Hair follicle dermal papilla cell (primary cell): ENCODE results near the genes ZNF304, ZNF17, ZNF530, ZNF814 and ZNF418.

DNA sequence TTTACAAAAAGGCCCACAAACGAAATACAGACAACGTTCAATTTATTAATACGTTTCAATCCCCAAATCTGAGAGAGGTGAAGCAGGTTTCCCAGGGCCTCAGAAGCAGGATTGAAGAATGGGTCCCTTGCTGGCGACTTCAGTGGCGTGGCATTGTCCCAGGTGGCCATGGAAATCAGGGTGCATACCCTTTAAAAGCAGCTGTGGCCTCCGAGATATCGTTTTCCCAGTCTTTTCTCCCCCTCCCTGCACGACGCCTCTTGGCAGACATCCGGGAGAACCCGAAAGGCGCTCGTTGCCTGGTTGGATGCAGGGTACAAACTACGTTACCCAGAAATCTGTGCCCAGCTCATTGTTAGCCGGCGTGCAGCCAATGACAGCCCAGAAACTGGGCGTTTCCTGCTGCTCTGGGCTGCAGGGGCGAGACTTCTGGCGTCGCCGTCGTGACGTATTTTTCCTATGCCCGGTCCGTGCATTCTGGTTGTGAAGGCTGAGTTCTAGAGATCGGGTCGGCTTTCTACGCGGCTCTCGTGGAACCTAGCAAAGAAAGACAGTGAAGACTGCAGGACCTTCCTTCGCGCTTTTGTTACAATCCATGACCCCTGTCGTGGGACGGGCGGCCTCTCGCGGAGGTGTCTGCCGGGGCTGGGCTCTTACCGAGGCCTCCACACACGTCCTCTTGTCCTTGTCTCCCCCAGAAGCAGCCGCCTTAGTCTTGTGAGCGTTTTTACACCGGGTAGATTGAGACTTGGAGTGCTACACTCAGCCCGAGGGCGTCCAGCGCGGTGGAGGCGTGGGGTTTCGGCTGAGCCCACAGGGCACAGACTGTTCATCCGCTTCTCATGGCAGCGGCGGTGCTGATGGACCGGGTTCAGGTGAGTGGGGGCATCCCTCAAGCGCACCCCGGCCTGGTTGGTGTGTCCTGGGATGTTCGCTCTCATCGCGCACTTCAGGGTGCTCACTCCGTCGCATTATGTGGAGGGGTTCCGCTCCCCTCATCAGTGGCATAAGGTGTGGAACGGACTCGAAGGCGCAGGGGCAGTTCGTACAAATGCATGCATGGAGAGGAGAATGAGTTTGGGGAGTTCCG, at the start of gene ZNF304:
ZNF304 (plus strand) TSS at position 449 of the 1,090 bp plus-strand sequence.
- CAGE, long polyA plus RNA, result no peak

DNA sequence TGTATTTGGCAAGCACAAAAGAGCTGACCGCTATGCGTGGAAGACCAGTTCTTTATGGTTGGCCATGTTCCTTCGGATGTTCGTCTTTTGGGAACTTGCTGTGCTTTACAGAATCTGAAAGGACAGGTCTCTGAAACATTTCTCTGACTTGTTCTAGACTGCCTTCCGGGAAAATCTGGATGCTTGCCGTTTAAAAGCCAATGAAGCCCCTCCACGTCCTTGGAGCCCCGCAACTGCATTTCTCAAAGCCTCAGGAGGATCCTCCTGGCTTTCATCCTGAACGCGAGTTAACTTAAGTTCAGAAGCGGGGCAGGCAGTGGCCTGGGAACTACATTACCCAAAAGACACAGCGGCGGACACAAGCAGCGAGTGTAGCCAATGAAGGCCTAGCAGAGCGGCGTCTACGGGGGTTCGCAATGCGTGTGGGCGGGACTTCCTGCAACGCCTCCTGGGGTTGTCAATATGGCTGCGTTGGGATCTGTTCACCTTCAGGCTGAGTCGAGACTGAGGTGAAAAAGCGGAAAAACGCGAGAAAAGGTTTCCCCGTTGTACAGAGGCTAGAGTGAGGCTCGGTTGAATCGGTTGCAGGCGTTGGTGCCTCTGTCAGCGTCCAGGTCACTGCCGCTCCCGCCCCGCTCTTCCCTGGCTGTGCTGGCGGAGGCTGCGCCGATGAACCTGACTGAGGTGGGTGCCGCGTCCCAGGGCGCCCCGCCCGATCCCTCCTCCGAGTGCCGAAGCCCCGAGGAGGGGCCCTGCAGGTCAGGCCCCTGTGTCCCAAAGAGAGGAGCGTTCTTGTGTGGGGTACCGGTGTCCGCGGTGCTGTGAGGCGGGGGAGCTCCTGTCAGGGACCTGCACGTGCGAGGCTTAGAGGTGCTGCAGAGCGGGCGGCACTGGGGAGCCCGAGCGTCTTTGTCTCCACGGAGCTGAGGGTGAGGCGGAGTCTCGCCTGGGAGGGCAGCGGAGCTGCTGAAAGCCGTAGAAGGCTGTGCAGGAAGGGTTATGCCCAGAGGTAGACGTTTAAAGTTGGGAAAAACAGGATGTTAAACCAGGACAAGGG, at the start of gene ZNF17:
ZNF17 (plus strand) TSS at position 439 of the 1,057 bp plus-strand sequence.
- CAGE, long polyA plus RNA, result no peak

DNA sequence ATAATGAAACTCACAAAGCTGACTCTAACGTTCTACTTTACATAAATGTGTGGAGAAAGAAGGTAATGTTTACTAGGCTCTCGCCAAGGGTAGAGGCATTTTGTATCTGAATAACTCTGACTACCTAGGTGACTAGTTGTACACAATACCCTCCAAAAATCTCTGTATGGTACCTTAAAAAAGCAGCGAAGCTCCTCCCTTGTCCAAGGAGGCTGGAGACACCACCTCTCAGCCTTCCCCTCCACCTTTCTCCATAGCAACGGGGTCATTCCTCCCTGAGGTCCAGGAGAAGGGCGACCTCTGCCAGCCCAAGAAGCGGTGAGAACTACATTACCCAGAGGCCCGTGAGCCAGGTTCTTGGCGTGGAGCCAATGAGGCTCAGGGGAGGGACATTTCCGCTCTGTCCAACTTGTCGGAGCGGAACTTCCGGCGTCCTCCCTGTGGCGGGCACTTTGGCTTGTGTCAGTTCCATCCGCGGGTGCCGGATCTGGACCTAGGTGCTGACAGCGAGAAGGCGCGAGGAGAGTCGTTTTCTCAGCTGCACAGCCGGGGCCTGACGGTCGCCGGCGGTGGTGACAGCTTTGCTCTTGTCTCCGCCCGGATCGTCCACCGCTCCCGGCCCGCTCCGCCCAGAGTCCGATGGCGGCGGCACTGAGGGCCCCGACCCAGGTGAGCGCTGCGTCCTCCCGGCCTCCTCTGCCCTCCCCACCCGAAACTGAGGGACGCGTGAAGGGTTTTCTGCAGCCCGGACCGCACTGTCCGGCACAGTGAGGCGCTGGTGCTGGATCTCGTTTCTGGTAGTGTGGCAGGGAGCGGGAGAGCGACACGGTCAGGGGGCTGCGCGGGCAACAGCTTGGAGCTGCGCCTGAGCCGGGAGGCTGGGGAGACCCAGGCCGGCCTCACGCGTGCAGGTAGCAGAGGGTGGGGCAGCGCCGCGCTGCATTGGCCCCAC, at the start of gene ZNF530:
ZNF530 (plus strand) TSS at position 420 of the 952 bp plus-strand sequence.
- CAGE, long polyA plus RNA, result no peak

- CAGE, long polyA plus RNA, result no peak
Observed at GRCh38 chr19:57664693-57665203, 4.0 kb upstream of the ZSCAN4 start.

DNA sequence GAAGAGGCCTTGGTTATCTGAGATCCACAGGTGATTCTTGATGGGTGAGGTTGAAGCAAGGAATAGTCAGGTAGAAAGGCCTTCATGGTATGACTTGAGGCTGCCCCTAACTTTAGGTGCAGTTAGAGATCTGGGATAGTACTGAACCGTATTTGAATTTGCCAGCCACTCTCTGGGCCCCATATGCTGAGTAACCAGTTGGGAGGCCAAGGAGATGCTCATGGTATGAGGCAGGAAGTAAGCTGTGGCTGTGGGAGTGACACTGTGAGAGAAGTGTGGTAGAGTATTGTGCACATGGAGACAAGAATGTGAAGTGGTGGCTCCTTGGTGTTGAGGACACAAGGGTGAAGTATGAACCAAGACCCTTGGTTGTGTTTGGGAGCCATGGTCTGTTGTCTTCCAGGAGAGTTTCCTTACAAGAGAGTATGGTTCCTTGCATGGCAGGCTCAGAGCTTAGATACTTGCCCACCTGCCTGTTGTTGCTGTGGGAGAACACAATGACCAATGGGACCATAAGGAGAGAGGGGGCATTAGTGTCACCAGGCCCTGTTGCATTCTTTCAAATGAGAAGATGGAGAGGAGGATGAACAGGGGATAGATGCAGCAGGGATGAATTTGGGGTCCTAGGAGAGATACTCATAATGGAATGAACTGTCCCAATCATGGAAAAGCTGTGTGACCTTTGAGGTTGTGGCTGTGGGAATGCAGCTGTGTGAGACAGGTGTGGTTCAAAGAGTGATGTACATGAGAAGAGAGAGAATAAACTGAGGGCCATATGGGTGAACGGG, 2.5 kb downstream of the ZNF551 start:
- CAGE, long polyA plus RNA, result no peak

GRCh38 chr19:57812161-57812684, 2.5 kb downstream of the ZNF552 start:
- CAGE, long polyA plus RNA, result no peak

GRCh38 chr19:57813864-57814356, 803 bp downstream of the ZNF552 start:
- CAGE, long polyA plus RNA, result no peak

DNA sequence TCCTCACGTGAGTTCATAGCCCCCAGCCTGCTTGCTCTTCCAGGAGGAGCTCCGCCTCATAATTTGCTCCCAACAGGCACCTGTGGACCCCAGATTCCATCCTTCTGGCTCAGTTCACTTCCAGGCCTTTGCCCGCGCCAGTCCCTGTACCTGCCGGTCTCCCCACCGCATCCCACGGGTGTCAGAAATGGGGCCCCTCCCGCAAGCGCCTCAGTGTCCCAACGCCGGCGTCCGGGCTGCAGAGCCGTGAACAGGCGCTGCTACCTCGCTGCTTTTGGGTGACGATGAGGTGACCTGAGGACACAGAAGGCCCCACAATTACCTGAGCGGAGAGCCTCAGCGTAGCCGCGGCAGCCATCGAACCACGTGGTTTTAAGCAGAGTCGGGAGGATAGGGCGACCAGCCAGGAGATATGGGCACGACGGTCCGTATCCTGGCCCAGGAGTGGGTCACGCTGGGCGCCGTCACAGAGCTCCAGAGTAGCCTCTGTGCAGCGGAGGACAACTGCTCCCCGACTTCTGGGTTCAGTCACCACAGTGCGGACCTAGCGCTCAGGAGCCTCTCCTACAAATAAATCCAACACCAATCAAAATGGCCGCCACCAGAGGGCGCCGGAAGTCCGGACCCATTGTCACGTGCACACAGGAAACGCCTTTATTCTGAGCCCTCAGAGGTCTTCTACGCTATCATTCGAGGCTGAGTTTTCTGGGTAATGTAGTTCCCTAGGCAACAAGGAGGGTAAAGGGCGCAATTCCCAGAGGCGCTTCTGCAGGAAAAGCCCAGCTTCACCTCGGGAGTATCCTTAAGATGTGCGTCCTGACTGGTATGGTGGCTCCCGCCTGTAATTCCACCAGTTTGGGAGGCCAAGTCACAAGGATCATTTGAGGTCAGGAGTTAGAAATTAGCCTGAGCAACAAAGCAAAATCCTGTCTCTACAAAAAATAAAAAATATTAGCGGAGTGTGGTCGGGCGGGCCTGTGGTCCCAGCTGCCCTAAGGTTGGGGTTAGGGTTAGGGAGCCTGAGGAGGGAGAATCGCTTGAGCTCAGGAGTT, at the start of gene ZNF814:
ZNF814 (minus strand) TSS at position 593 of the 1,052 bp plus-strand sequence.
- CAGE, long polyA plus RNA, result no peak

DNA sequence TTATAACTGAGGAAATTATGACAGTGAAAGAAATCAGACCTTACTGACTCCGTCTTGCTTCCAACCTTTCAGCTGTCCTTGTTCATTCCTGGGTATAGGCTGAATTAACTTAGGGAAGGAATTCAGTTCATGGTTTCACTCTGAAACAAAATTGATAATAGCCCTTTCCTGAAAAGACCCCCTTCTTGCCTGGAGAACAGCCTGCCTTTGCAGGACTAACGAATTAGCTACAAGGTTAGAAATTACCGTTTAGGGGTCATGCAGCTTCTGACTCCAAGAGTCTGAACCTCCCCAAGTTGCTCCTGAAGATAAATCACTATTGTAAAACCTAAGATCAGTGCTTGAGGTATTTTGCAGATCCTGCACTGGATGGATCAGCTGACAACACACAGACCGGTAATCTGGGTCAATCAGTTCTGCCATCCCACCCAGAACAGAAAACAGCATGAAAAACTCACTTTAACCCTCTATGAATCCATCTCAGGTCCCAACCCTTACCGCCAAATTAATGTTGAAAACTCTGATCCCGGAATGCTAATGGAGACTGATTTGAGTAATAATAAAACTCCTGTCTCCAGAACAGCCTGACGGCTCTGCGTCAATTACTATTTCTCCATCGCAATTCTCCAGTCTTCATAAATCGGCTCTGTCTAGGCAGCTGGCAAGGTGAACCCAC, 728 bp downstream of the ZNF417 start:
- CAGE, long polyA plus RNA, result no peak

DNA sequence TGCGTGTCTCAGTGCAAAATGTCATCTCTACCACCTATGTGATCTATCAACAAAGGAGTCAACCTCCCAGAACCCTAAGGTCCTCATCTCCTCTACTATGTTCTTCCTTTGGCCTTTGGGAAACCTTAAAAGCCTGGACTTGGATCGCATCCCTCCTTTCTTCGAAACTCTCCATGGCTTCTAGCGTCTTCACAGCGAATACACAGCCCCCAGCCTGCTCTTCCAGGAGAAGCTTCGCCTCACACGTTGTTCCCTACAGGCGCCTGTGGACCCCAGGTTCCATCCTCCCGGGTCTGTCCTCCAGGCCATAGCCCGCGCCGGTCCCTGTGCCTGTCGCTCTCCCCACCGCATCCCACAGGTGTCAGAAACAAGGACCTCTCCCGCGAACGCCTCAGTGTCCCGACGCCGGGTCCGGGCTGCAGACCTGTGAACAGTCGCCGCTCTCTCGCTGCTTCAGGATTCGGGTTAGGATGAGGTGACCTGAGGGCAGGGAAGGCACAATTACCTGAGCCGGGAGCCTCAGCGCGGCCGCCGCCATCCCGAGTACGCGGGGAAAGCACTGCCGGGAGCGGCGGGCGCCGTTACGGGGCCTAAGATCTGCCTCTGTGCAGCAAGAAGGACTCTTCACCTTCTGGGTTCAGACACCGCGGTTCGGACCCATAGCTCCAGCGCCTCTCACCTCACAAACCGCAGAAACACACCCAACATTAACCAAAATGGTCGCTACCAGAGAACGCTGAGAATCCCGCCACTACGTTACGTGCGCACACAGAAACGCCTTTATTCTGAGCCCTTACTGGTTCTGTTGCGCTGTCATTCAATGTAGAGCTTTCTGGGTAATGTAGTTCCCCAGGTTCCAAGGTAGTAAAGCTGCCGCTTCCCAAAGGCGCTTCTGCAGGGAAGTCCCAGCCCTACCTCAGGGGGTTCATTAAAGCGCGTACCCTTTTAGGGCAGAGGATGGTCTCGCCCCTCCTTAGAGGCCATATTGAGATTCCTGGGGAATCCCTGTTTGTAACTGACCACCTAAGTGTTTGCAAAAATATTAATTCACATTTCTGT, at the start of gene ZNF418:
ZNF418 (minus strand) TSS at position 747 of the 1,059 bp plus-strand sequence.
- CAGE, long polyA plus RNA, result no peak

DNA sequence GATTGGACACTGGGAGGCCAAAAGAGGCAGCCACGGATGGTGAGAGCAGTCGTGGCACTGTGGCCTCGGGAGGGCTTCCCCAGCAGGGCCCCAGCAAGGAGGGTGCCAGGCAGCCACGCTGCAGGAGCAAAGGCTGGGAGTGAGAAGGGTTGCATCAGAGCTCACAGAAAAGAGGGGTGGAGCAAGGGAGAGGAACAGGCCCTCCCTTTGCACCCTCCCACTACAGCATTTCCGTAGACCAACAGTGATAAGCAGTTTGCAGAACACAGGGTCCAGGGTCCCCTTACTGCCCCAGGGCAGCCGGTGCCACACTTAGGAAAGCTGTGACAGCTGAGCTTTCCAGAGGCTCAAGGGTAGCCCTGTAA, 5.0 kb downstream of the ZSCAN1 start:
- CAGE, long polyA plus RNA, result no peak

- CAGE, long polyA plus RNA, result no peak
Observed at GRCh38 chr19:58227857-58228313, 829 bp upstream of the ZNF544 start.

GRCh38 chr19:58394470-58394870, 986 bp upstream of the RNF225 start:
- CAGE, long polyA plus RNA, result no peak

DNA sequence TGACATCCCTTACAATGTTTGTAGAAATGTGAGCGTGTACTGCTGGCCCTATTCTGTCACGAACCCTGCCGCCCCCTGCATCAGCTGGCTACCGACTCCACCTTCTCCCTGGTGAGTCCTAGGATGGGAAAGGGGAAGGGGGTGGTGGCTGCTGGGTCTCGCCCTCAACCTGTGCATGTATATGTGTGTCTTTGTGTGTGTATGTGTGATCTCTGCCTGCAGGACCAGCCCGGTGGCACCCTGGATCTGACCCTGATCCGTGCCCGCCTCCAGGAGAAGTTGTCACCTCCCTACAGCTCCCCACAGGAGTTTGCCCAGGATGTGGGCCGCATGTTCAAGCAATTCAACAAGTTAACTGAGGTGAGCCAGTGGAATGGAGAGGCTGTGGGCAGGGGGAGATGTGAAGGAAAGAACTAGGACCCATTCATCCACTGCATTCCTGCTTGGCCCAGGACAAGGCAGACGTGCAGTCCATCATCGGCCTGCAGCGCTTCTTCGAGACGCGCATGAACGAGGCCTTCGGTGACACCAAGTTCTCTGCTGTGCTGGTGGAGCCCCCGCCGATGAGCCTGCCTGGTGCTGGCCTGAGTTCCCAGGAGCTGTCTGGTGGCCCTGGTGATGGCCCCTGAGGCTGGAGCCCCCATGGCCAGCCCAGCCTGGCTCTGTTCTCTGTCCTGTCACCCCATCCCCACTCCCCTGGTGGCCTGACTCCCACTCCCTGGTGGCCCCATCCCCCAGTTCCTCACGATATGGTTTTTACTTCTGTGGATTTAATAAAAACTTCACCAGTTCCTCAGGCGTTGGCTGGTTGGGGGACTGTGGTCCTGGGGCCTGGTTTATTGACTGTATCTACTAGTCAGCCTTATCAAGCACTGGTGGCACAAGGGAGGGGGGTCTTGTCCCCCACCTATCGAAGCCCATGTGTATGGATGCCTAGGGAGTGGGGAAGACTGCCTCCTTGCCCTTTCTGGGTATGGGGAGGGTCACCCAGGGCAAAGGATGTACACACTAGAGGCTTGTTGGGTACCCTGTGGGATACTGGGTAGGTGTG, 4.7 kb downstream of the CHMP2A start:
- CAGE, long polyA plus RNA, result no peak

- CAGE, long polyA plus RNA, result no peak
Observed at GRCh38 chr19:58551470-58552538, 3.1 kb downstream of the CHMP2A start.